ENCODE data around the genes SMIM44, FZR1, TEKTIP1 and HMG20B.

- PRO-cap, 2 experiments = peak in 2 of 2 experiments; most common plus-strand start chr19:3360215 (in 2); most common minus-strand start chr19:3360191 (in 2)
Measured at GRCh38 chr19:3360148-3361098, 6.0 kb upstream of the NFIC start.

DNA sequence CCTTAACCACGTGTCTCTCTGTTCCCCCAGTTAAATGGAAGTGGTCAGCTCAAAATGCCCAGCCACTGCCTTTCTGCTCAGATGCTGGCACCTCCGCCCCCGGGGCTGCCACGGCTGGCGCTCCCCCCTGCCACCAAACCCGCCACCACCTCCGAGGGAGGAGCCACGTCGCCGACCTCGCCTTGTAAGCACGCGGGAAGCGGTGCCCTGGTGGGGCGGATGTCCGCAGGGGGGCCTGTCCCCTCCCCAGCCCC, 26.7 kb downstream of the SMIM24 start:
- PRO-cap, 2 experiments = no peak in any of the 2 experiments

- PRO-cap, 2 experiments = no peak in any of the 2 experiments
Measured at GRCh38 chr19:3482812-3483816, at the start of gene SMIM44. TSS of gene SMIM44 (minus strand) at chr19:3483441.

GRCh38 chr19:3506177-3506555, at the start of gene FZR1:
TSS of gene FZR1 (plus strand) at chr19:3506311.
- PRO-cap, 2 experiments = peak in 2 of 2 experiments; most common plus-strand start chr19:3506281 (in 2)

- PRO-cap, 2 experiments = no peak in any of the 2 experiments
Measured at GRCh38 chr19:3507333-3507866, 1.3 kb downstream of the FZR1 start.

DNA sequence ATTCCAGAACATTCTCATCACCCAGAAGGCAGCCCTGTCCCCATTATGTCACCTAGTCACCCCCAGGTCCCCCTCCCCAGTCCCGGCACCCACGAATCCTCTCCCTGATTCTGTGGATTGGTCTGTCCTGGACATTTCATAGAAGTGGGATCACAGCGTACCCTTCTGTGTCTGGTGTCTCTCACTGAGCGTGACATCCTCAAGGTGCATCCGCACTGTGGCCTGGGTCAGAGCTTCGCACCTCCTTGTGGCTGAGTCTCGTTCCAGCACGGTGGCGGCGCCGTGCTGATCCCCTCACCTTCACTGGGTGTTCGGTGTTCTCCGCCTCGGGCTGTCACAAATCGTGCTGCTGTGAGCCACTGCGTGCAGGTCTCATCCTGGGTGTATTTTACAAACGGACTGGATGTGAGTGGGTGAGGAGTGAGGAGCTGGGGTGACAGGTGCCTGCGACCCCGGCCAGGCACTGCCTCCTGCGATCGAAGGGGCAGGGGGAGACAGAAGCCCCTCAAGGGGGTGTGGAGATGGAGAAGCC, 528 bp upstream of the TEKTIP1 start:
- PRO-cap, 2 experiments = no peak in any of the 2 experiments

DNA sequence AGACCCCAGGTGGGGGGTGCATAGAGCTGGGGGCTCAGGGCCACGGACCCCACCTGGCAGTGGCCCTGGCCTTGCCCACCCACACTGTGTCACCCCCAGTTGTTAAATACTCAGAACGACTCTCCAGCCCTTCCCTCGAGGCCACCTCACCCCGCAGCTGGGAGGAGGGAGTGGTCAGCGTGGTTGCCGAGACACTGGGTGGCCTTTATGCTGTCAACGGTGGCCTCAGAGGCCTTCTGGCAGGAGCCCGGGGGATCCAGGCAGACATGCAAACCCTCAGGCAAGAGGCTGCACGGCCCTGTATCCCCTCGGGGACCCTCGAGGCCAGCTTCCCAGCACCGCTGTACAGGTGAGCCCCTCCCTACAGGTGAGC, at the start of gene TEKTIP1:
Gene TEKTIP1, plus strand, starts transcription at position 263 of the 373 bp plus-strand sequence.
- PRO-cap, 2 experiments = no peak in any of the 2 experiments

DNA sequence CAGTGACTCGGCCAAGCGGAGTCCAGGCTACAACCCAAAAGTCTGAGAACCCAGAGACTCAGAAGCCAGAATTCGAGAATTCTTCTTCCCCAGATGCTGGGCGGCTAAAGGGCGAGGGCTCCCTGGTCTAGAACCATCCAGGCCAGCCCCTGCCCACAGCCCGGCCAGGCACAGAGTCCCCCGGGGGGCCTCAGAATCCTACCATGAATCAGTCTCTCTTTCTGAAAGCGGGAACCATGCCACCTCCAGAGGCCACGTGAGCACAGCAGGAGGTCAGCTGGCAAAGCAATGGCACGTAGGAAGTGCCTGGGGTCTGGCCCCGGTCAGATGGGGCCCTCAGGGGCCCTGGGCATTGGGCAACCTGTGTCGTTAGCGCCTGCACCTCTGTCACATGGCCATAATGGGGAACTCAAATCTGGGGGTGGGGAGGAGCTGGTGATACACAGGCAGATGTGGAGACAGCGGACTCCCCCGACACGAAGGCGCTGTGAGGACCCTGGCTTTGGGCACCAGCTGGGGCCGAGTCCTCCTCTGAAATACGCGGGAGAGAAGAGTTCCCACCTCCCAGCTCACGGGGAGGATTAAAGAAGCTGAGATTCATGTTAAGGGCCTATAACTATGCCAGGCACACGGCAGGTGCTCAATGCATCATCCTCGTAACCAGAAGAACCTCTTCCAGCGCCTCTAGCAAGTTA, 8.7 kb downstream of the MFSD12 start:
- PRO-cap, 2 experiments = no peak in any of the 2 experiments

- PRO-cap, 2 experiments = no peak in any of the 2 experiments
Measured at GRCh38 chr19:3568651-3569171, 4.0 kb upstream of the HMG20B start.

- PRO-cap, 2 experiments = peak in 2 of 2 experiments; most common plus-strand start chr19:3572964 (in 1); most common minus-strand start chr19:3572556 (in 2)
Measured at GRCh38 chr19:3572353-3573450, at the start of gene HMG20B. TSS of gene HMG20B (plus strand) at chr19:3572944.

DNA sequence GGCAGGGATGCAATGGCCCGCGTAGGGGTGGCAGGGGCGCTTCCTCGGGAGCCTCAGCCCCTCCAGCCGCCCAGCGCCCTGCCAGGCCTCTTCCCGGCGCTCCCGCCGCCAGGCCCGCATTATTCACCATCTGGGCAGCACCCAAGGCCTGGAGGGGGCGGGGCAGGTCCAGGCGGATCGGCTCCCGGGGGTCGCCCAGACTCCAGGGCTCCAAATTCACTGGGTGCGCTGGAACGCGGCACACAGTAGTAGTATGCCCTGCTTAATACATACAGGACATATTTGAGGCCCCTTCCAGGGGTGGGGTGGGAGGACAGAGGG, 320 bp upstream of the TBXA2R start:
- PRO-cap, 2 experiments = peak in 2 of 2 experiments; most common plus-strand start position 198 of the sequence (in 1); most common minus-strand start position 95 of the sequence (in 2)

DNA sequence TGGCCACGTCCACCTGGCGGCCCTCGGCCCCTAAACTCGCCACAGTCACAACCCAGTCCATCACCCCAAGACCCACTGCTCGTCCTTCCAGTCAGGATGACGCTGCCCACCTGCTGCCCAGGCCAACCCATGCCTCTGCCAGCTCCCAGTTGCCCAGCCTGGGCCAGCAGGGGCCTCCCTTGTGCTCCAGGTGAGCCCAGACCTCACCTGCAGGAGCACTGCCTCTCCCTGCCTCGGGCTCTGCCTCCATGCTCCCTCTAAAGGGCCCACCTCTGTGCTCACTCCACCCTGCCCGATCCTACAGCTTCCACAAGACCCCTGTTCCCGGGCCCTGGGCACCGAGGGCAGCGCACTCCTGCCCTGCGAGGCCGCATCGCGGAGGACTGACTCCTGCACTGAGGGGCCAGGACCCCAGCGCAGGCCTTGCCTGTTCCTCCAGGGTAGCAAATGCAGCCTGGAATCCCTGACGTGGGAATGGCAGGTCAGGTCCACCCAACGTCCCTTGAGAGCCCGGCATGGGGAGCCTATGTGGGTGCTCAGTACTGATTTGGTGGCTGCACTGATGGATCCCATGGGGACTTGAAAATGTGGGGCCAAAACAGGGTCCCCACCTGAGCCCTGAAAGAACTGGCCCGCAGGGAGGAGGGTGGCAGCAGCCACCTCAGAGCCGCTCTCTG, 8.1 kb upstream of the CACTIN start:
- PRO-cap, 2 experiments = no peak in any of the 2 experiments

- PRO-cap, 2 experiments = no peak in any of the 2 experiments
Measured at GRCh38 chr19:3655654-3656391, 29.2 kb upstream of the CACTIN start.

GRCh38 chr19:3668803-3669724, 31.2 kb downstream of the PIP5K1C start:
- PRO-cap, 2 experiments = no peak in any of the 2 experiments

DNA sequence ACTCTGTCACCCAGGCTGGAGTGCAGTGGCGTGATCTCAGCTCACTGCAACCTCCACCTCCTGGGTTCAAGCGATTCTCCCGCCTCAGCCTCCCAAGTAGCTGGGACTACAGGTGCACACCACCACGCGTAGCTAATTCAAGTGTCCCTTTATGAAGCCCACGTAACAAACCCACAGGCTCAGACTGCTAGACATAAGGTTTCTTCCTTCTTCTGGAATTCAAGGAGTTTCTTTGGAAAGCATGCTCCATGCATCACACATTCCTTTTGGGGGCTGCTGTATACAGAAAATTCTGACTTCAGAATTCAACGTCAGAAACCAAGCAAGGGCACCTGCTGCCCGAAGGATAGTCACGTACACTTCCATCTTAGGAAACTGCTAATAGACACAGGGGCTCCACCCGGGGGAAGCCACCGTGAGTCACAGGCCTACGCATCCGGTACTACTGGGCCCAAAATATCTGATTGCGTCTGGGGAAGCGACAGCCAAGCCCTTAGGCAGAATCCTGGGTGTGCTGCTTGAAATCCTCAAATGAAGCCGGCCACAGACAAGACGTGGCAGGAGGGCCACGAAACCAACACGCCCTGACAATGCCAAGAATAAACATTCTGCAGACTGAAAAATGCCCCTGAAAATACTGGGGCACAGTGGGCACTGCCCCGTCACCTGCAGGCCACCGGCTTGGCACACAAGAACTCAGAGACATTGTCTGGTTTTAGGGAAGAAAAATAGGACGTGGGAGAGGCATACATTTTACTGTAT, 40.5 kb downstream of the ZFR2 start:
- PRO-cap, 2 experiments = peak in 2 of 2 experiments; most common plus-strand start position 522 of the sequence (in 2); most common minus-strand start position 358 of the sequence (in 1)

- PRO-cap, 2 experiments = peak in 1 of 2 experiments; most common plus-strand start chr19:3931323 (in 1); most common minus-strand start chr19:3931178 (in 1)
Measured at GRCh38 chr19:3931039-3931614, 1.7 kb upstream of the NMRK2 start.

DNA sequence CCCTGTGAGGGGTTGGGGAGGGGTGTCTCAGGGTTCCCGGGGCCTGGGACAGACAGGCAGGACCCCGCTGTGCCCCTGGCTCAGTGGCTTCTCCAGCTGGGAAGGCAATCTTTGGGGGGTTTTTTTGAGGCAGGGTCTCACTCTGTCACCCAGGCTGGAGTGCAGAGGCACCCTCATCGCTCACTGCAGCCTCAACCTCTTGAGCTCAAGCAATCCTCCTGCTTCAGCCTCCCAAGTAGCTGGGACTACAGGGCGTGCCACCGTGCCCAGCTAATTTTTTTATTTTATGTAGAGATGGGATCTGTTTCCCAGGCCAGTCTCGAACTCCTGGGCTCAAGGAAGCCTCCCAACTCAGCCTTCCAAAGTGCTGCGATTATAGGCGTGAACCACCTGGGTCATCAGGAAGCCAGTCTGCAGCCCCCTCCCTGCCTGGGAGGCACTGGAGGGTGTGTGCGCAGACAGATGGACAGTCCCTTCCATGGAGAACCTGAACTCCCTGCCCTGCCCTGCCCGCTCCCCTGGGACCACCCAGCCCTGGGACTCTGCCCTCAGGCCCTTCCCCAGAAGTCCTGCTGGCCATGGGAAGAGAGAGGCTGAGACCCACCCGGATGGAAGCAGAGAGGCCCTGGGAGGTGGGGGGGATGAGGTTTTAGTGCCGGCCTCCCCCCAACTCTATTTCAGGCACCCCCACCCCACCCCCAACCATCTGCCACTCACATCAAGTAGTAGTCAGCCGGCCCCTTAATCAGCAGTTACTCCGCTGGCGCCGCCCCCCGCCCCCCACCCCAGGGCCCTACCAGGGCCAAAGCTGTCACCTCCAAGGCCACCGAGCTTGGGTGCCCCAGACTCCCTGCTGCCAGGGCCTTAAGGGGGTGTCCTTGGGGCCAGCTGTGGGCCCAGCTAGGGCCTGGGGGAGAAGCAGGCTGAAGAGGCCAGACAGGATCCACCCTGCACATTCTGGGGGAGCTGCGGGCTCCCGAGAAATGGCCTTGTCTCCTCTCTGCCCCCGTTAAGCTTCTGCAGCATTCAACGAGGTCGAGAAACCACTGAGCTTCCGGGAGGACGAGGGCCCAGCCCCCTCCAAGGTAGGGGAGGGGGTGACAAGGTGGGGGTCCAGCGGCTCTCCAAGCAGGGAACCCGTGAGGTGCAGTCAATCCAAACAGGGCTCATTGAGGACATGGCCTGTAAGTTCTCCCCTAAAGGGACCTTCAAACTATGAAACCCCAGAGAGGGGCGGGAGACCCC, 17.1 kb downstream of the NMRK2 start:
- PRO-cap, 2 experiments = peak in 2 of 2 experiments; most common plus-strand start position 826 of the sequence (in 1); most common minus-strand start position 621 of the sequence (in 1)

DNA sequence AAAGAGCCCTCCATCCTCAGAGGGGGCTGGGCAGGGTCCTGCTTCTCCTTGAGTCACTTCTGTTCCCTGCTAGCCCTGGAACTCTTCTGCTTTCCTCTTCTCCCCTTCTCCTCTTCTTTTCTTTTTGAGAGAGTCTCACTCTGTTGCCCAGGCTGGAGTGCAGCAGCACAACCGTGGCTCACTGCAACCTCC, 19.0 kb downstream of the NMRK2 start:
- PRO-cap, 2 experiments = no peak in any of the 2 experiments

DNA sequence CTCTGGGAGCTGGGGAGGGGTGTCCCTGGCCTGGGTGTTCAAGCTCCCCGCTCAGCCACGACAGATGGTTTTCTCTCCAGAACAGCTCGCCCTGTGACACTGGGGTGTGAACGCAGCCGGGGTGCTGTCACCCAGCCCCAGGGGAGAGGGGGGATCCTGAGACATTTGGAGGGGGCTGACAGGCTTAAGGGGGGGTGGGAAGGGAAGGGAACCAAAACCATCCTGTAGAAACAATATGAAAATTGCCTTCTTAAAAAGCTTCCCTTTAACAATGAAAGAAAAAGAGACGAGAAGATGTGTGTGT, 21.4 kb downstream of the ZBTB7A start:
- PRO-cap, 2 experiments = no peak in any of the 2 experiments

DNA sequence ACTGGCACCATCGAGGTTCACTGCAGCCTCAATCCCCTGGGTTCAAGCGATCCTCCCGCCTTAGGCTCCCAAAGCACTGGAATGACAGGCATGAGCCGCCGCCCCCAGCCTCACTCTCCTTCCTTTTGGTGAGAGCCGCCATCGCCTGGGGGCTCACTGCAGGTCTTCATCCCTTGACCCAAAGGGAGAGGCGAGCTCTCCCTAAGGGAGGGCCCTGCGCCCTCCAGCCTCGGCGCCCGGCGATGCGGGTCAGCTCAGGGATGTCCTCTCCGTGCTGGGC, 23.2 kb upstream of the ZBTB7A start:
- PRO-cap, 2 experiments = no peak in any of the 2 experiments